Placental pericyte (primary cell): ENCODE measurements around the gene SLC38A4.

DNA sequence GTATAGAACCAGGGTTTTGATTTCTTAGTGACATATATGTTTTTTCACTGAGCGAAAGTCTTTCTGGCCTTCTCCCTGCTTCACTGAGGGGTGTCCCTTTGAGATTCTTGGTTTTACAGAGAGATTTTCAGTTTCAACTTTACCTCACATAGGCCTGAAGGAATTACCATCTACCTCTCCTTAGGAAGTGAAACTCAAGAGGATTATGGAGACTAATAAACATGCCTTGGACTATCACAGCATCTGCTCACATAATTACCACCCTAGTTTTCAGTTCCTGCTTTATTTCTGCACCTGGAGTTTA is 118.3 kb upstream of the SCAF11 start:
- CAGE, long polyA plus RNA, result no peak

DNA sequence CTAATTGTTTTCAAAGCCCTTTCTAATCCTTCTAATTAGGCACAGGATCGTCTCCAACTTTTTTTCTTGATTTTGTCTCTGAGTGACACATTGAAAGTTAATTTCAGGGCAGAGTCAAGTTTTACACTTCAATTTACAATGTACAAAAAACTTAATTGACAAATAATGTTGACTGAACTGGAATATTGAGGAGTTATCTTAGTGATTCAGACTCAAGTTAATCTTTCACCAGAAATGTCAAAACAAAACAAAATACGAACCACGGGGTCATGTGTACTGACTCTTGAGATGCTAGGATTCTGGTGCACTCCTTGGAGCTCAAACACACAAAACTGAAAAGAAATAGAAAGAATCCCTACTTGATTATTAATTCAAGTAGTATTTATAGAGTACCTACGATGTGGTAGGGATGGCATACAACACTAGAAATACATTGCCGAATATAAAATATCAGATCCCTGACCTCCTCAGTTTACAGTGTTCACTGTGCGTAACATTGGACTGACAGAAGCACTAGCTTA is 134.1 kb upstream of the SCAF11 start:
- CAGE, long polyA plus RNA, result no peak

DNA sequence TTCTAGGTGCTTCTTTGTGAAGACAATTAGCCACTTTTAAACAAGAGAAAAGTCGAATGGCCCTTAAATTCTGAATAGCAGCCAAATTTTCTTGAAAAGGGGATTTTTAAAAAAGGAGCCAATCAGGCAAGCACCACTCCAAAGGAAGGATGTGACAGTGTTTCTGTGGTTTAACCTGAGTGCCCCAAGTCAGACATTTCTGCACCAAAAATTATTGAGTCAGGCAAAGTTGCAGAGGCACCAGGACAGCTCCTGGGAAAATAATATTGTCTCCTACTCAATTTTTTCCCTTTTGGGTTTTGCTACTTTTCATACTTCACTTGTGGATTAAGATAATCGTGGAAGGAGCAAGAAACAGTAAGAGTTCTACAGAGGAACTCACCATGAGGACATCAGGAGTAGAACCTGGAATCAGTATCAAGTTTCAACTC is 91.0 kb downstream of the SLC38A1 start:
- CAGE, long polyA plus RNA, result no peak

- CAGE, long polyA plus RNA, result no peak
Observed at GRCh38 chr12:46245818-46246907, 22.7 kb downstream of the SLC38A1 start.

GRCh38 chr12:46268046-46268094 is 973 bp downstream of the SLC38A1 start:
- CAGE, long polyA plus RNA, result no peak

DNA sequence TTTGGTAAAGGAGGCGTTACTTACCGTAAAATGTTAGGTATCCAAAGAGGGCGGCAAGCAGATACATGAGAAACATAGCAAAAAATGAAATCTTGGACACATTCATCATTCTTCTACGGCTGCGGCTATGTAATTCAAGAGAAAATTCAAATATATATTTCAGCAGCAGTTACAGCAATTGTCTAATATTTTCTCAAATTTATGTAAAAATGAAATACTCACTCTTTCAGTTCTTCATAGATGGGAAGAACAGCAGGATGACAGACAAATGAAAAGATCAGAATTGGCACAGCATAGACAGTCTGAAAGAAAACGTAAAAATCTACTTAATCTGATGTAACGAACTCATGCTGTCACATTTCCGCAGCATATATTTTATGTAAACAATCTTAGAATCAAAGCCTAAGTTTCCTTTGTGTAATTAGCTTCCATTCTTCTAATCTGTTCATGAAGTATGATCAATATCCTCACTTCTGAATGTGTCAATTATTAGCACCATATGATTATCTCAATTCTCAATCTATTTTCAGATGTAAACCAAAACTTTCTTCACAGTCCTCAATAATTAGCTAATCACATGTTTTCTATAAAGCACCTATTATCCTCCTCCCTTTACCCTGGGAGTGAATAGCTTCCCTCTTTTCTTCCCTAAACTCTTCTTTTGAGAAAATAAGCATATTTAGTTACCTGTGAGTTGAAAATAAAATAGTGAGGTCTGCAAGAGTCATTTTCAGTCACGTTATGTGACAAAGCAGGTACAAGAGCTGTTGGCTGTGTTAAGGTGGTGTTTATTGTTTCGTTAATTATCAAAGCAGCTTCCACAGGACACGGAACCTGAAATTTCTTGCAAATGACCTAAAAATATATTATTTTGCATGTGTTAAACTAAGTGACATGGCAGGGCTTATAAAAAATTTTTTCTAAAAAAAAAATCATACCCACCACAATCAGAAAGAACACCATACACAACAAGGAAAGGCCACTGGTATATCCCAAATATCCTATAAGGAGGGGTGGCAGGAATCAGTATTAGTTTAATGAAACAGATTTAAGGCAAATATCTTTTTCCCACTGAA is 8.5 kb downstream of the SLC38A2 start:
- CAGE, long polyA plus RNA, result no peak

- CAGE, long polyA plus RNA, result no peak
Observed at GRCh38 chr12:46371423-46371915, 1.1 kb downstream of the SLC38A2 start.

- CAGE, long polyA plus RNA, result no peak
Observed at GRCh38 chr12:46382692-46382918, 10.0 kb upstream of the SLC38A2 start.

- CAGE, long polyA plus RNA, result no peak
Observed at GRCh38 chr12:46387636-46388083, 15.1 kb upstream of the SLC38A2 start.

- CAGE, long polyA plus RNA, result no peak
Observed at GRCh38 chr12:46400188-46401021, 27.8 kb upstream of the SLC38A2 start.

DNA sequence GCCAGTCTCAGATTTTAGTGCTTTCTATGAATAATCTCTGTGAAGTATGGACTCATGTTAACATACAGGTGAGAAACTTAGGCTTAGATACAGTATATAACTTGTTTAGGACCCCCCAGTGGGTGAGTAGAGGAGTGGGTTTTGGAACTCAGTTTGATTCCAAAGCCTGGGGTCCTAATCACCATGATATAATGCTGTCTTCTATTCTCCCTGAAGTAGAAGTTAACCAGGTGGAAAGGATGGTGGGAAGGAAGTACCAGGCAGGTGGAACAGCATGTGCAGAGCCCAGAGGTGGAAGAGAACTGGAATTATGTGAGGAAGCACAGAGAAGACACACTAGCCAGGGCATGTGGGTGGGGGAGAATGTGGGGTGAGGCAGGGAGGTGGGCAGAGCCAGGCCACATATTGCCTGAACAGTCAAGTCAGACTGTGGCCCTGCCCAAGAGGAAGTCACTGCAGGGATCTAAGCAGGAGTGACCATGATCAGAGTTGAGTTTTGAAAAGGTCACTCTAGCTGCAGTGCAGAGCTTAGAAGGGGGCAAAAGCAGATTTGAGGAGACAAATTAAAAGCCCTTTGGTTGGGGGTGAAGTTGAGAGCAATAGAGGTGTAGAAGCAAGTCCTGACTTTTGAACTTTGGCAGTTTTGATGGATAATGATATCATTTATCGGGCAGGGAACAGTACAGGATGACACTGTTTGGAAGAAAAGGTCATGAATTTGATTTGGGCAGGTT is 114.0 kb upstream of the SLC38A2 start:
- CAGE, long polyA plus RNA, result no peak

DNA sequence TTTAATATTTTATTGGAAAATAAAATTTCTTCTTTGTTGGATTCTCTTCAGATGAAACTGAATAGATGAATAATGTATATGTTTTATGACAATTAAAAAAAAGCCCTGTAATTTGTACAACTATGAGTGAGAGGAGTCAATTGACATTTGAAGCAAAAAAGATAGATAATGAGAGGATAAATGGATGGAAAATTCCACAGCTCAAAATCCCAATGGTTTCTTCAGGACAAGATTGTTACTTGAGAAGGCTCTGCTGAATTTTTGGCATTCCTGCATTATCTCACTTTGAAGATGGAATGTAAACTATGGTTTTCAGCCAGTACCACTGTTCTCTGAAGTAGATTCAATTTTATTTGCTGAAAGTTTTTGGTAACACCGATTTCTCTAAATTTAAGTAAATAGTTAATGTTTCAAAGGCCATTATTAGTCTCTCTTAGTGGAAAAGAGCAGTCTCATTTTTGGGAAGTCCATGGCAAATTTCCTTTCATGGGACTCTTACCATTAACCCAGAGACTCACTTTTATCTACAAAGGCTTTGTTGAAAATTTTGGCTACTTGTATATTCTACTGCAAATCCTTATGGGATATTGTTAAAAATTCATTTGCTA is 121.9 kb upstream of the SLC38A2 start:
- CAGE, long polyA plus RNA, result no peak

DNA sequence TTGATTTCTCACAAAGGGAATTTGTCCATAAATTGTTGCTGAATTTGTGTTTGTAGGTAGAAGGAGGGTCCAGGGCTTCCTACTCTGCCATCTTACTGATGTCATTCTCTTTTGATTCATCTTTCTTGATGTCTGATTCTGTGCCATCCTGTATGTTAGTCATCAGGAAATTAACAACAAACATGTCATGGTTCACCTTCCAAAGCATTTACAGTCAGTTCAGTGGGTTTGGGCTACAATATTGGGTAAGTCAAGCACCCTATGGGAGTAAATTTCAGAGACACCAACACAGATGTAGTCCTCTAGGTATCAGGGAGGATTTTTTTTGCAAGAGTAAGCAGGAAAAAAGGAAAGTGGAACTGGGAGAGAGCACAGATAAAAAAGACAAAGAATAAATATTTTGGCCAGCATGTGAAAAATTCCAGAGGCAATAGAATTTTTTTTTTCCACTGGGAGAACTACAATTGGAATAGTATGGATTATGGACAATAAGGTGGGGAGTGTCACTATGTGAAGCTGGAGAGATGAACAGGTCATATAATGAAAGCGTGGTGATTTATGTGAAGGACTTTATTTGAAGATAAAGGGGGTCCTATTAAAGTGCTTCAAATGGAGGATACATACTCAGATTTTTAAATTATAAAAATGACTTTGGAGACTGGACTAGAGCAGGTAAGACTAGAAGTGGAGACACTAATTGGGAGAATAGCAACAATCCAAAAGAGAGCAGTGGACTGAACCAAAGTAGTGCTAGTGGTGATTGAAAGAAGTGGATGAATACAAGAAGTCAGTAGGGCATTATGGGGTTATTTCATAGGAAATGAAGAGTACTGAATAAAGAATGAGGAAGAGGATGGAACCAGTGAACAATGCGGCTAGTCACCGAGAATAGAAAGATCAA is 135.5 kb upstream of the SLC38A2 start:
- CAGE, long polyA plus RNA, result no peak

DNA sequence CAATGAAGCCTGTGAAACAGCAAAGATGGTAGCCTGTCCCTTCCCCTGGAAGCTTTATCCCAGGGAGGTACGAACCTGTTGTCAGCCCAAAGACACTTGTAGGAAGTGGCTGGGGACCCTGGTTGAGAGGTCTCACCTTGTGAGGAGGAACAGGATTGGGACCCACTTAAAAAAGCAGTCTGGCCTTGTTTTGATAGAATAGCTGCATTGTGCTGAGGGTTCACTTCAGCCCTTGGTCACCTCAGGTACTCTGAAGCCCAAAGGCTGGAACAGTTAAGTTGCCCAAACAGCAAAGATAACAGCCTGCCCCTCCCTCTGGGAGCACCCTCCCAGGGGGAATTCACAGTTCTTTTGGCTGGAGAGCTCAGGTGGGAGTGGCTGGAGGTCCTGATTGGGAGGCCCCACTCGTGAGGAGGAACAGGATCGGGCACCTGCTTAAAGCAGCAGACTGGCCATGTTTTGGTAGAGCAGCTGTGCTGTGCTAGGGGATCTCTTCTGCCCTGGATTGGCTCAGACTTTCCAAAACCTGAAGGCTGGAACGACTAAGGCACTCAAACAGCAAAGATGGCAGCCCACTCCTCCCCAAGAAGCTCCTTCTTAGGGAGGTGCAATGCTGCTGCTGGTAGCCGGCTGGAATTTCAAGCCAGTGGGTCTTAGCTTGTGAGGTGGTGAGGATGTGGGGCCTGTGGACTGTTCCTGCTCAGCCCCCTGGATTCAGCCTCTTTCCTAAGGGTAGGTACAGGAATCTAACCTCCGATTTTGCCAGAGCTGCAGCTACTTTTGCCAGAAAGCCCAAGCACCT is 143.8 kb upstream of the SLC38A2 start:
- CAGE, long polyA plus RNA, result no peak

DNA sequence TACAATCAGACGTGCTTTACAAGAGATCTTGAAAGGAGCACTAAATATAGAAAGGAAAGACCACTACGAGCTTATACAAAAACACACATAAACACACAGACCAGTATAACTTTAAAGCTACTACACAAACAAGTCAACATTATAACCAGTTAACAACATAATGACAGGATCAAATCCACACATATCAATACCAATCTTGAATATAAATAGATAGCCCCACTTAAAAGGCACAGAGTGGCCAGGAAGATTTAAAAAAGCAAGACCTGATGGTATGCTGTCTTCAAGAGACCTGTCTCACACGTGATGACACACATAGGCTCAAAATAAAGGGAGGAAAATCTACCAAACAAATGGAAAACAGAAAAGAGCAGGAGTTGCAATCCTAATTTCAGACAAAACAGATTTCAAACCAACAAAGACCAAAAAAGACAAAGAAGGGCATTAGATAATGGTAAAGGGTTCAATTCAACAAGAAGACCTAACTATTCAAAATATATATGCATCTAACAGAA is 185.7 kb downstream of the SLC38A4 start:
- CAGE, long polyA plus RNA, result no peak

- CAGE, long polyA plus RNA, result no peak
Observed at GRCh38 chr12:46825859-46826402, at the start of gene SLC38A4. TSS of gene SLC38A4 (minus strand) at chr12:46825997.

DNA sequence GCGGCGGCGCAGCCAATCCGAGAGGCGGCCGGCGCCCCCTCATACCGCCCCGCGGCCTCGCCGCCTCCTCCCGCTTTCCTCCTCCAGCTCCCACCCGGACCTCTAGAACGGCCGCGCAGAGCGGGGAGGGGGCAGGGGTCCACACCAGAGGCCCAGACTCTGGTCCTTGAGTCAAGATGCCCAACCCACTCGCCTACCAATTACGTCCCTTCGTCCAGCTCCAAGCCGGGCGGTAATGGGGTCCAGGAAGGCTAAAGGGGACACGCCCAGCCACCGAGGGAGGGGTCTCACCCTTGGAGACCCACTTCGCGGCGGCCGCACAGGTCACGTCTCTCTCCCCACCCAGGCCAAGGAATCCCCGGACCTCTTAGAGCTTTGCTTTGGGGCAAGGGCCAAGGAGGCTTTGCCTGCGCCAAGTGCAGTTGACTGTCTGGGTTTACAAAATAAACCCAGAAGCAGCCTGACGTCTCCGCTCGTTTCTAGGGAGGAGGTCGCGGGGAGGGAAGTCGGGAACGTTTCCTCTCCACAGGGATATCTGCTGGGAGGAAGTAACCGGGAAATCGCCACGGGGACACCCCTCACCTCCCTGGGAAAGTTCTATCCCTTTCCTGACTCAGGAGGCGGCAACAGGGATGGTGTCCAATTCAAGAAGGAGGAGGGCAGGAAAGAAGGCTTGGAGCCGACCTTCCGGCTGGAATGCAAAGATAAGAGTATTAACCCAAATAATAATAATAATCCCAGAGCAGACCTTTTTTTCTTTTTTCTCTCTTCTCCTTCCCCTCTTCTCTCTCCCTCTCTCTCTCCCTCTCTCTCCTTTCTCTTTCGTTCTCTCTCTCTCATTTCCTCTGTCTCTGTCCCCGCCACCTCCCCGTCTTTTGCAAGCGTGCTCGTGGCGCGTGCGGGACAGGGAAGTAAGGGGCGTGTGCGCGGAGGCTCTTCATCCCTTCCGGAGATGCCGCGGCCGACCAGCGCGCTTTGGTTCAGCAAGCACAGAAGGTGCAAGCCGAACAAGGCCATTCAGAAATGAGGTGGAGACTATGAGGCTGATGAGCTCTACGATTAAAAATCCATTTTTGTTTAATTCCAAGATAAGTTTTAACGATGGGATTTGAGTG is 607 bp upstream of the AMIGO2 start:
- CAGE, long polyA plus RNA, result no peak

DNA sequence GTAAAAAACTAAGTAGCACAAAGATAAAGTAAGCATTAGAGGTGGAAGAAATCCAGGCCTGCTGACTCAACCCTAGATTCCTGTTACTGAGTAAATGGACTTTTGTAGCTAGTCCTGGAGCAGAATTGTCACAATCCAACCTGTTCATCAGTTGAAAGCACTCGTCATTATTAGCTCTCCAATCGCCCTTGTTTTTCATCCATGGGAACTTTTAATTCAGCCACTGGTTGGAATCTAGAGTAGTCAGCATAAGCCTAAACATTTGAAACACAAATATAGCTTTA is 139.5 kb upstream of the AMIGO2 start:
- CAGE, long polyA plus RNA, result no peak

DNA sequence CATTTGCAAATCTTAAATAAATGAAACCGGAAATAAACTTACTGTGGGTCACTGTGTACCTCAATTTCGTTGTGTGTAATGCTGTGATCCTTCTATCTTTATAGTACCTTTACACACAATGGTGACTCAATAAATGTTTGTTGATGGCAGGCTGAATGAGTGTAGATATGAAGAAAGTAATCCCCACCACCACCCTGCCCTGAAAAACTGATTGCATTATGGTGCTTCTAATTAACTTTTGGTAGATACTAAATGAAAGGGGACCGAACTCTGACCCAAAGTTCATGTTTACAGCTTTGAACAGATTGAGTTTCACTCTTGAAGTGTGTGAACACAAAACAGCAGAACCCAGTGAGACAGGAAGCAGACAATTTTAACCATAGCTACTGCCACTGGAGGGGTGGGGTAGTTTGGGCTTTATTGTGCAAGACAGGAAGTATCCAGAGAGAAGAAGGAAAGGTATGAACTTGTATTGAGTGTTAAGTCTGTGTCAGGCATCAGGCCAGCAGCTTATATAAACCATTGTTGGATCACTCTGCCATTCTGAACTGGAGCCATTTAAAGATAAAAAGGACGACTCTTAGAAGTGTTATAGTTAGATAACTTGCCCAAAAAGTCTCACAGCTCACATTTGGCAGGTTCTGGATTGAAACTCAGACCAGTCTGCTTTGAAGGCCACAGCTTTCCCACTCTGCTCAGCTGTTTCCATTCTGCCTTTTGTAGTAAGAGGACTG is 197.0 kb upstream of the AMIGO2 start:
- CAGE, long polyA plus RNA, result no peak

DNA sequence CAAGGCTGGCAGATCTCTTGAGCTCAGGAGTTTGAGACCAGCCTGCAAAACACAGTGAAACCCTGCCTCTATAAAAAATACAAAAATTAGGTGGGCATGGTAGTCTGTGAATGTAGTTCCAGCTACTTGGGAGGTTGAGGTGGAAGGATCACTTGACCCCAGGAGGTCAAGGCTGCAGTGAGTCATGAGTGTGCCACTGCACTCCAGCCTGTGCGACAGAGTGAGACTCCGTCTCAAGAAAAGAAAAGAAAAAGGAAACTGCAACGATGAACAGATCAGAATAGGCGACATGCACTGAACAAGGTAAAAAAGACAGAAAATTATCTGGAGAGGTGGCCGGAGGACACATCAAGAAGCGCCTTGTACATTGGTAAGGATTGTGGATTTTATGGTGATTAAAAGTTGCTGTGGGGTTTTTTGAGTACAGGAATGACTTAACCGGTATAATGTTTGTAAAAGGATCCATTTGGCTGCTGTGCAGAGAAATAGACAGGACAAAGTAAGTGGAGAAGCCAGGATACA is 273.8 kb upstream of the AMIGO2 start:
- CAGE, long polyA plus RNA, result no peak